GM06990 (cell line): ENCODE measurements around a stretch of chr16.

- RRBS: no CpG with 5 or more reads among the region's 5 CpGs
Measured at GRCh38 chr16:85448119-85448296, 165.1 kb upstream of the GSE1 start.

DNA sequence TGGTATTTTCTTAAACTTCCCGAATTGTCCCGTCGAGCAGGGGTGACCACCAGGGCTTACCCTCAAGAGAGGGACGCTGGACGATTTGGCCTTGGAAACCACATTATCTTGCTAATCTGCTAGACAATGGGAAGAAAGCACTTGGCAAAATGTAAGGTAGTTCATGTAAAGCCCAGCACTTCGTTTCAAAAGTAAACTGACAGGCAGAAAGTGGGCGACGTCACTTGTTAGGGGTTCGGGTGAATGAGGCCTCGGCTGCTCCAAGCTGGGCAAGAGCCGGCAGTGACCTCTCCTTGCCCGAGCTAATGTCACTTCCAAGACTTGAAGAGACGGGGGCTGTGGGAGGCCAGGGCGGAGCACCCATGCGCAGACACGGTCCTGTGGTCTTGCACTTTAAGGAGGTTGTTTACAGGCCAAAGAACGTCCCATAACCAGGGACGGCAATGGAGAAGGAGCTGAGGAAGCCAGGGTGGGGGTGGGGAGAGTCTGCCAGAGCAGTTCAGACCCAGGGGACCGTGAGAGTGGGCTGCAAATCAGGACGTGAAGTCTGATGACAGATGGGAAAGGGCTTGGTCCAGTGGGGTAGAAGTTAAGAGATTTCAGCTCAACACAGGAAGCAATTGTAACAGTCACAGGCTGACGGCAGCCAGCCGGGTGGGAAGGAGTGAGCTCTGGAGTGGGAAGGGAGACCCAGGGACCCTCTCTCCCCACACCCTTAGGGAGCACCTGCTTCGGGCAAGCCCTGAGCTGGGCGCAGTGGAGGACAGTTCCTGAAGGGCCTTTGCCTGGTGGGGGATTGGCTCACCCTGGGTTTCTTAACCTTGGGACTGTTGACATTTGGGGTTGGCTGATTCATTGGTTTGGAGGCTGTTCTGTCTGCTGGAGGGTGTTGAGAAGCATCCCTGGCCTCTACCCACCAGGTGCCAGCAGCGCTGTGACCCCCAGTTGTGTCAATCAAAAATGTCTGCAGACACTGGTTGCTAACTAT is 152.5 kb upstream of the GSE1 start:
- RRBS: no CpG with 5 or more reads among the region's 25 CpGs

GRCh38 chr16:85461342-85461634 is 151.8 kb upstream of the GSE1 start:
- RRBS: no CpG with 5 or more reads among the region's 6 CpGs

DNA sequence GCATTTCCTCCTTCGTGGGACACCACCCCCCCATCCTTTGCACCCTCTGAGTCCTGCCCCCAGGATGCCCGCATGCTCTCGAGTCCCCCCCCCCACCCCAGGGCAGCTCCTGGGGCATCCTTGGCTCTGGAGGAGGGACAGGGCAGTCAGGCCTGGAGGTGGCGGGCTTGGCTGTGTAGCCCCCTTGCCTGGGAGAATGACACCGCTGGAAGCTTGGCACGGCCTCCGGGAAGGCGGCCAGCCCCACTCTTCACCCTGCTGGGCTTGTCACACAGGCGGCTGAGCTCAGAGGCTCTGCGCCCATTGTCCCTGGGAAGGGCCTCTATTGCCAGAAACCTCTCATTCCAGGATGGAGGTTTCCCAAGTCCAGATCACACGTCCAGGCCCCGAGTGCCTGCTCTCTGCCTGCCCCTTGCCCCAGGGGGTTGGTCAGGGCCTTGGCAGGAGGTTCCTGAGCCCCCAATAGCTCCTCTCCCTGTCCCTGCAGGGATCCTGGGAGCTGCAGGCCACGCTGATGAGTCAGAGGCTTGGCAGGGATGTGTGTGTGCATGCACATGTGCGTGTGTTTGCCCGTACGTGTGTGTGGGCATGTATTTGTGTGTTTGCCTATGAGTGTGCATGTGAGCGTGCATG is 98.7 kb upstream of the GSE1 start:
- RRBS: no CpG with 5 or more reads among the region's 17 CpGs

GRCh38 chr16:85553946-85554505 is 59.1 kb upstream of the GSE1 start:
- RRBS: 1% methylated on average over 2 of the region's 22 CpGs

- RRBS: no CpG with 5 or more reads among the region's 27 CpGs
Measured at GRCh38 chr16:85566243-85566937, 46.7 kb upstream of the GSE1 start.

- RRBS: no CpG with 5 or more reads among the region's 39 CpGs
Measured at GRCh38 chr16:85605150-85606469, 7.5 kb upstream of the GSE1 start.

- RRBS: no CpG with 5 or more reads among the region's 27 CpGs
Measured at GRCh38 chr16:85620898-85621762, 8.0 kb downstream of the GSE1 start.

GRCh38 chr16:85628903-85629852 is 16.1 kb downstream of the GSE1 start:
- RRBS: no CpG with 5 or more reads among the region's 22 CpGs

- RRBS: 92% methylated on average over 5 of the region's 39 CpGs
Measured at GRCh38 chr16:85653183-85654384, 35.2 kb downstream of the GINS2 start.

DNA sequence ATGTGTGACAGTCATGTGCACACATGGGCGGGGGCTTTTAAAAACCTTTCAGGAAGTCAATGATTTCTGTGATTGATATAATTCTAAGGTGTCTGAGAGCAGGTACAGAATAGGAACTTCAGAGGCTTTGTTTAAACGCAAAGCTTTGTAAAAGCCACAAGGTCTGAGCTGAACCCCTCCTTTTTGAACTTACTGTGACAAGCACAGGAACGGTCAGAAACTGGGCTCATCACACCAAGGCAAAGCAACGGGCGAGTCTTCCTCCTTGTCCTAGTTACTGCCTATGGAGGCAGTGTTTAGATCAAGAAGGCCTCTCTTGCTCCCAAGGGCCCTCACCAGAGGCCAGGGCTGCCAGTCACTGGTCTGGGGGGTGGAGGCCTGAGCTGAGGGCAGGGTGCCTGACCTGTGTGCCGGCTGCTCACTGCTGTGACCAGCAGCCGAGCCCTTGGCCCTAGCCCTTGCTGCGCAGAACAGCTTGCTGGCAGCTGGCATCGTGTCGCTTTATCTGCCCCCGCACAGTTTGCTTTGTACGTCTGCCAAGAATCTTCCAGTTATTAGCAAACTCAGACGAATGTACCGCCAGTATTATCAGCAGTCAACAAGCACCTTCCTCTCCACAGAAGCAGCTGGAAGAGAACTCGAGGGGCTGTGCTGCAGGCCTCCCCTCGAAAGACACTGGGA is 14.8 kb downstream of the GINS2 start:
- RRBS: no CpG with 5 or more reads among the region's 16 CpGs

DNA sequence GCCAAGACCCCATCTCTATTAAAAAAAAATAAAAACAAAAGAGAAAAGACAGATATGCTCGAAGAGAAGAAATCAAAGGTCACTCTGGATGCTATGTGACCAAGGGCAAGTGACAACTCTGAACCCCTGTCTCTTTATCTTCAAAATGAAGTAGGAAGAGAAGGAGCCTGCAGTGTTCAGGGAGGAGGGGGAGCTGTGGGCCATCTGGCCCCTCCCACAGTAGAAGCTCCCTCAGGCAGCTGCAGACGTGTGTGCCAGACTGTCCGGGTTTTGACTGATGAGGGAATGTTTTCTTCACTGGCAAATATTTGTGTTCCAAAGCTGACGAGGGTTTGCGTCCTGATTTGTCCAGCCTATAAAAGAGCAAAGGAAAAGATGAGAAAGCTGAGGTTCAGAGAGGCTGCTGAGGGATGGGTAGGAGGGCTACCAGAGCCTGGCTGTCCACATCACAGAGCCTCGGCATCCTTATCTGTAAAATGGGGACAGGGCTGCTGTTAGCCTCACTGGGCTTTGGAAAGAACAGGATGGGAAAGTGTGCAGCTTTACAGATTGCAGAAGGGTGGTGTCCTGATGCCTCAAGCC is 1.8 kb upstream of the GINS2 start:
- RRBS: no CpG with 5 or more reads among the region's 6 CpGs

GRCh38 chr16:85803350-85803964 is 4.0 kb downstream of the COX4I1 start:
- RRBS: no CpG with 5 or more reads among the region's 16 CpGs

DNA sequence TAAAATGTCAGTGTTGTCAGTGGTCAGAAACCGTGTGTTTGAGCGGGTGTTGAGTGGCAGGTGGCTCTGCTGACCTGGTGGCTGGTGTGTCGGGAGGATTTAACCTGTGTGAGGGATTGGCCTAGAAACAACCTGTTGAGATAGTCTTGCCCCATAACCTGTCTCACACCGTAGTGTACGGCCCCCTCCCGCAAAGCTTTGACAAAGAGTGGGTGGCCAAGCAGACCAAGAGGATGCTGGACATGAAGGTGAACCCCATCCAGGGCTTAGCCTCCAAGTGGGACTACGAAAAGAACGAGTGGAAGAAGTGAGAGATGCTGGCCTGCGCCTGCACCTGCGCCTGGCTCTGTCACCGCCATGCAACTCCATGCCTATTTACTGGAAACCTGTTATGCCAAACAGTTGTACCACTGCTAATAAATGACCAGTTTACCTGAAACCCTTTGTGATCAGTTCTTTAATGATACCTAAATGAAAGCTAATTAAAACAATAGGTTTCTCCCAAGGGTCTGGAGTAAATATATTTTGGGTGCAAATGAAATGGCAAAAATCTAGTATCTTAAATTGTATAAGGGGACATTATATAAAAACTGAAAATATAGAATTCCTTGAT is 7.2 kb downstream of the COX4I1 start:
- RRBS: no CpG with 5 or more reads among the region's 11 CpGs

DNA sequence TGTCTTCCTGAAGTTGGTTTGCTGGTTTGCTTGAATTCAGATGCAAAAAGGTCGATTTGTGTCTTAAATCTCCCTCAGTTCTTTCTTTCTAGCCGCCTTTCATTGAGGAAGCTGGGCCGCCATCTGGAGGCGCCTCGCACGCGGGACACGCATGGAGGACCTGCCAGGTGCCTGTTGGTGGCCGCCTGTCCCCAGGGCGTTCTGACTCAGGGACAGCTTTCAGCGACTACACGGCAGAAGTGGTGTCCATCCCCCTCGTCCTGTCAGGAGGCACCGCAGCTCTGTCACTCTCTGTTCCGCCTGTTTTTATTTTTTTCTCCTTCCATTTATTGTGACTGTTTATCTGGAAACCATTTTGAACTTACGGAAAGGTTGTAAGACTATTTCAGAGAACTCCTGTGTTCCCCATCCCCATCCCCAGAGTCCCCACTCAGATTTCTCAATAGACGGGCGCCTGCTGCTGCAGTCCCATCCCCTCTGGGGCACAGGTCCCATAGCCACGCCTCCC is 33.2 kb downstream of the COX4I1 start:
- RRBS: no CpG with 5 or more reads among the region's 19 CpGs

- RRBS: no CpG with 5 or more reads among the region's 2 CpGs
Measured at GRCh38 chr16:85897483-85897821, 1.5 kb upstream of the IRF8 start.

DNA sequence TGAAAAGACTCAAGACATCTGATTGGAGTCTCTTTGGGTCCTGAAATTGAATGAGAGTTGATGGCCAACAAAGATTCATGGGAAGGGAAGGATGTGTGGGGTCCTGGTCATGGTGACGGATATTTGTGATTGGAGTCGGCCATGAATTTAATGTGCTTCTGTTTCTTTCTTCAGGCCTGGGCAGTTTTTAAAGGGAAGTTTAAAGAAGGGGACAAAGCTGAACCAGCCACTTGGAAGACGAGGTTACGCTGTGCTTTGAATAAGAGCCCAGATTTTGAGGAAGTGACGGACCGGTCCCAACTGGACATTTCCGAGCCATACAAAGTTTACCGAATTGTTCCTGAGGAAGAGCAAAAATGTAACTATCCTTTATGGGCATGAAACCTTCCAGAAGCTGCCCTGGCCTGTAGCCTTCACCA is 9.9 kb downstream of the IRF8 start:
- RRBS: no CpG with 5 or more reads among the region's 8 CpGs

DNA sequence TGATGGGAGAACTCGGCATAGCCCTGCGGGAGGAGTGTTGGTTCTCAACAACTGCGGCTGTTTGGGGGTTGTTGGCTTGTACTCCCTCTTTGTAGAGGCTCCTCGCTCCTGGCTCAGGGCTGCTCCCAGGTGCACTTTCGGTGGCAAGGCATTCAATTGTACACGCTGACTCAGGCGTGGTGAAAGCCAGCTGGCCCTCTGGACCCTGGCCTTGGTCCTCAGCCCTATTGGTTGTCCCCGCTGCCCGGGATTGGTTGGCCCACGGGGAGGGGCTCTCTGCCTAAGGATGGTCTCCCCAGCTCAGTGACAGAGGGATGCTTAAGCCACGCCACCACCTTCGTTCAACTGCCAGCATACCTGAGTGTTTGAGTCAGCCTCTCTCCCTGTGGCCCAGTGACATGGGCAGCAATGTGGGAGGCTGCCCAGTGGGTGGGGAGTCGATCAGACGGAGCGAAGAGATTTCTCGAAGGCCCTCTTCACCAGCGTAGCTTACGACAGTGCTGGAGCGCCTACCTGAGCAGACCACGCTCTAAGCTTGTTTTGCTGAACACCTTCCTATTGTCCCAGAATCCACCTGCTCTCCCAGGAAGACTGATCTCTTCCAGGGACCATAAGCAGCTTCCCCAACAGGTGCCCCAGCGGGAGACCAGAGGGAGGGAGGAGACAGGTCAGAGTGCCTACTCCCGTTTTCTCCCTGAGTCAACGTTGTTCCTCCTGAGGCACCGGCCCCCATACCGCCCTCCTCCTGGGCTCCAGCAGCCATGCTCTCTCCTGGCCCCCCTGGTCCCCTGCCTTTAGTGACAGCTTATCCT is 30.4 kb downstream of the IRF8 start:
- RRBS: no CpG with 5 or more reads among the region's 25 CpGs

GRCh38 chr16:86051934-86052294 is 153.0 kb downstream of the IRF8 start:
- RRBS: no CpG with 5 or more reads among the region's 12 CpGs

DNA sequence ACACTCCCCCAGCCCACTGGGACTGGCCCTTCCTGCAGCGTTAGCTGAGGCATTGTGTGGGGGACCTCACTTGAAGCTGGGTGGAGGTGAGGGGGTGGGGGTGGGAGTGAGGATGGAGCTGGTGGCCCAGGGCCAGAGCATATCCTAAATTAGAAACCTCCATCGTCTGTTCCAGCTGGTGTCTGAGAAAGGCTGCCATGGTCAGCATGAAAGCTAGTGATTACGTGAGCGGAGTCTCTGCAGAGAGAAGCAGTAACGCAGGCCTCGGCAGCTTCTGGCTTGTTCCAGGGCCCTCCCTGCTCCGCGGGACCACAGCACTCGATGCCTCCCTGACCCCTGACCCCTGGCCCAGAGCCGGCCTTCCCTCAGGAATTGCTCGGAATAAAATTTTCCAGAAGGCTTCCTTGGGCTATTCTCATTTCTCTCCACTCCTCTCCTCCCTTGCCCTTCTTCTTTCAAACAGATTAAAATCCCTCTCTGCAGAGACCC is 160.9 kb downstream of the IRF8 start:
- RRBS: no CpG with 5 or more reads among the region's 11 CpGs